Myometrial cell (primary cell): ENCODE measurements around a stretch of chr6.

DNA sequence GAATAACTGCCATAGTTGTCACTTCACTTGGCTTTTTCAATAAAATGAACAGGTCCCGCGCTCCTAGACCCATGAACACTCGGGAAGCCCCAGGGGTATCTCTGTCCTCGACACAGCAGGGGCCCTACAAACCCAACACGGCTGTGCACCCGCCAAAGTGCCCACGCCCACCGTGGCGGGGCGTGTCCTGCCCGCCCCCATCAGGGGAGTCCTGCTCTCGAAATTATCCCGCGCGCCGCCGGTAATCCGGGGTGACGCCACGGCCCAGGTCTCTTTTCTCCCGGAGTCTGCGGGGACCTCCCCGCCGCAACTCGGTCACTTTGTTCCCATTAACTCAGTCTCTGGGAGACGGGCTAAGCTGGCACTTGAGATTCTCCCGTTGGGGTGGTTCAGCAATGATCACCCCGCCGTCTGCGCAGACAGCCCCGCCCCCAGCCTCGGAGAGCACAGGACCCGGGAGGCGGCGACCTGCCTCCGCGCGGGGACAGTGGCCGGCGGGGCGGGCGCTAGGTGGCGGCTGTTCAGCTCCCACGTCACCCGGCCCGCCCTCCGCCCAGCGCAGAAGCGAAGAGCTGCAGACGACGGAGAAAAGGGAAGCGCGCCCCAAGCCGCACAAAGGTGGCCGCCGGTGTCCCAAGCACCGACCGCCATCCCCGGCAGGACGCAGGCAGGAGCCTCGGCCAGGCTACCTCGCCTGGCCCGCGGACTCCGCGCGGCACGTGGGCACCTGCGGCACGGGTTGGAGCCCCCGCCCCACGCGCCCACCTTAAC lies 31.6 kb downstream of the SF3B5 start:
- RAMPAGE, long total RNA: no peak

- RAMPAGE, long total RNA: no peak
These were observed 10.9 kb upstream of the SF3B5 start for GRCh38 chr6:144106228-144106691.

GRCh38 chr6:144159733-144160130 lies 9.4 kb downstream of the STX11 start:
- RAMPAGE, long total RNA: no peak

GRCh38 chr6:144190460-144191025 lies 40.2 kb downstream of the STX11 start:
- RAMPAGE, long total RNA: no peak

GRCh38 chr6:144215762-144217094 lies 65.9 kb downstream of the STX11 start:
- RAMPAGE, long total RNA: no peak

DNA sequence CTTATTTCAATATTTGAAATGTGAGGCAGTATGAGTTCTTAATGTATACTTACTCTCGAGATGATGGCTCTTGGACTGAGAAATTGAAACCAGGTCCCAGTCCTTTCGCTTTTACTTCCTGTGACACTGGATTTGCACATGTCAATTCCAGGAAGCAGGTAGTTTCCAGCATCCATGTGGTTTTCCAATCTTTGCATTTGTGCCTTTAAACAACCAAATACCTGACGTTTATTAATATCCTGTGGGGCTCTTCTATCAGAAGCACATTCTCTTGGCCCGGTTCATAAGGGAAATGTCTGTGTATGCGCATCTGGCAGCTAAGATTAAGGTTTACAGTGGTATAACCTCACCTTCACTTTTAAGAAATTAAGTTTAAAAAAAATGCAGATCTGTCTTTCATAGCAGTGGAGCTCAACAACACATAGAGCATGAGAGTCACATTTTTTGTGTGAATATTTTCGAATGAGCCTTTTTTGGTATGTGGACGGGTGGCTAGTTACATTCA lies 13.1 kb downstream of the UTRN start:
- RAMPAGE, long total RNA: no peak

DNA sequence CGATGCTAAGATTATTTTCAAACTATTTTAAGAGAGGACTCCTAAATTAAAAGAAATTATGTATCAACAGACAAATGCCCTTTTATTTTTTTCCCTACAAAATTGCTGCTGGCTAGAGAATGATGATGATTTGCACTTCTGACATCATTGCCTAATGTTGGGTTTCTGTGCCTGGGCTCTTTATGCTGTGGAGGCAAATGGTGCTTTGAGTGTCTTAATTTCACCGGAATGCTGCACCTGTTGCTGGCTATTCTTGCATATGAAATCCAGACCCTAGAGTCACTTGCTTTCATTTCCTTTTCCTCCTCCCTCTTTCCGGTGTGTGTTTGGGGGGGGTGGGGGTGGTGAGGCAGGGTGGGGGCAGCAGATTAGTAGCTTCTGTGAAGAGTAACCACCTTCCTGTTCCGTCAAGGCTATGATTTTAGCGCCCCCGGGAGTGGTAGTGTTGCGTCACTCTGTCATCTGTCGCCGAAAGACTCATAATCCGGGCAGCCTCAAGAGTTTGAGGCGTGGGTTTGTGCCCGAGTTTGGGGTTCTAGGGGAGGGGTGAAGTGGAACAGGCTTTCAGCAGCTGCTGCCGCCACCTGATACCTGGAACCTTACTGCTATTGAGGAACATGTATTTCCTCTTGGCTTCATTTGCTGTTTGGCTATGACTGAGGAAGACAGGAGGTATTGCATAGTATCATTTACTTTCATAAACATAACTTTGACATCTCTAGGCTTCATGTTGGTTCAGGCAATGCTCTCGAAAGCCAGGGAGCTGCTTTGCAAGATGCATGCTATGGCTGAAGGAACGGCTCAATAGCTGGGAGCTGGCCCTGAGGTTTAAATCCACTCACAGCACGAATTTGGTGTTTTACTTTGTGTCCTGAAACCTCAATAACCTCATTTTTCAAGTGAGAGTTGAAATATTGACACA lies 49.1 kb downstream of the UTRN start:
- RAMPAGE, long total RNA: no peak

DNA sequence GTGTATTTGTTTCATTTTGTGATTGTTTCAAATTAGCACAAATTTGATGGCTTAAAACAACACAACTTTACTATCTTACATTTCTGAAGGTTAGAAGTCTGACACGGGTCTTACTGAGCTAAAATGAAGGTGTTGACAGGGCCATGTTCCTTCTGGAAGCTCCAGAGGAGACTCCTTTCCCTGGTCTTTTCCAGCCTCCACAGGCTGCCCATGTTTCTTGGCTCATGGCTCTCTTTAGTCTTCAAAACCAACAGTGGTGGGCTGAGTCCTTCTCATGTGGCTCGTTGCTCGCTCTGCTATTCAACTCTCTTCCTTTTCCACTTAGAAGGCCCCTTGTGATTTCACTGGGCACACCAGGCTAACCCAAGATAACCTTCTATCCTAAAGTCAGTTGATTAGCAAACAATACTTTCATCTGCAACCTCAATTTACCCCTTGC lies 79.5 kb downstream of the UTRN start:
- RAMPAGE, long total RNA: no peak

DNA sequence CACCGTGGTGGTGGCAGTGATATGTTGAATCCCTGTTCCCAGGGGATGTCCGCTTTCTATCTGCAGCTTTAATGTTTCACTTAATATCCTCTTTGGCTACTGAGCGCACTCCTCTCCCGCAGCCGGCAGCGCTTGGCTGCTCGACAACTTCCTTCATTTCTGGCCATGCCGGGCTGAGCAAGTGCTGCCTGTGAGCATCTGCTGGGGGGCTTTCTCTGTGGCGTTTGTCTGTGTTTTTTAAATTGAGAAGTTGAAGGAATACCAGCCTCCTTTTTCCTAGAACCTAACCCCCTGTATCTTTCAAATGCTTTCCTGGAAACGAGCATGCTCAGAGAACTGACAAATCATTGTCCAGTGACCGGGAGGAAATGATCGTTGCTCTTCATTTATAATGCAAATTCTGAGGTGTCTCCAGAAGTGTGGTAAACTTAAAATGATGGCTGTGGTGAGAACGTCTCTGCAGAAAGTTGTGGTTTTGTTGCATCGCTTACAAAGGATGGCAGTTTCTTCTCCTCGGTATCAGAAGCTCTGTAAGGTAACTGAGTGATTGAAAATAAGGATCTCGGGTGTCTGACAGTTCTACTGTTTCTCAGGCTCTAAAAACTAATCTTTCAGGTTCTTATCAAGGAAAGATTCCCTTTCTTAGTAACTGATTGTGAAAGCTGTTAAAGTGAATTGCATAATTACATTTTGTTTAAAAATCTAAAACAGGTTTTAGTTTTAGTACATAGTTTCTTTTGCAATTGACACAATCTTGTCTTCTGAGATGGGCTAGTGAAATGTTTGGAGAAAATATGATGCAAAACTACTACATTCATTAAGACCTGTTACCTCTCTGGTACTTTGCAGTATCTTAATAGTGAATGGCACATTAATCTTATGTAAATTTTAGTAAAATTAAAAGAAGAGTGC lies 298.2 kb downstream of the UTRN start:
- RAMPAGE, long total RNA: no peak

DNA sequence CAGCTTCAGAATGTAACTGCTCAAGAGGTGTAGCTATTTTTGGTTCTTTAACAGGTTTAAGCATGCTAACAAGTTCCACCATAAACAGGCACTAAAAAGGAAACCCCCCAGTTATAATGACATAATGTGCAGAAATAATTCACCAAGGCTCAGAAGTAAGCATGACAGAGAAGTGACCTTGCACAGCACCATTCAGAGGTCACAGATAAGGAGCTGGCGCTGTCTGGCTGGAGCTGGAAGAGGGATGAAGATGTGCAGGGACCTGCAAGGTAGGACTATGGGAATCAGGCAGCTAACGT lies 385.1 kb downstream of the EPM2A start:
- RAMPAGE, long total RNA: no peak

DNA sequence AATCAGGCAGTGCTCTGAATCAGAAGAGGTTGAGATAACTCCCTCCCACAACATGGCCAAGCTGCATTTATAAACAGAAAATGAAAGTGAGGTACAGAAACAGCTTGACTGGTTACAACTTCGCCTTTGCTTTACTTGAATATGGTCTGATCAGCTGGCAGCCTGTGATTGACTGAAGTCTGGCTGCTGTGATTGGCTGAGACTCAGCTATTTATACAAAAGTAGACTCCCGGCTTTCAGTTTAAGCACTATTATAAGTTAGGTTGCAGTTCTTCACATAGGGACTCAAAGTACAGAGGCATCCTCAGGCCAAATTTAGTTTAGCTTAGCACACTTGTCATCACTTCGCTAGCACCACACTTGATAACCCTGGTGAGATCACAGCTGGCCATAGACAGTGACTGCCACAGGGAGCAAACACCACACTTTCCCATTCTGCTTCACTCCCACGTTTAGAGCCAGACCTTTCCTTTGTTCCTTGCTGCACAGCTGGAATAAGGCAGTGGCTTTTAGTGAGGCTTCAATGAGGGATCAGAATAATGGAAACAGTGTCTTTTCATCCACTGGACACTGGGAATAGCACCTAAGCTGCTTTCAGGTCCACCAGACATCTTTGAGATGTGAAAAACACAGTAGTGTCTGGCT lies 362.5 kb downstream of the EPM2A start:
- RAMPAGE, long total RNA: no peak

DNA sequence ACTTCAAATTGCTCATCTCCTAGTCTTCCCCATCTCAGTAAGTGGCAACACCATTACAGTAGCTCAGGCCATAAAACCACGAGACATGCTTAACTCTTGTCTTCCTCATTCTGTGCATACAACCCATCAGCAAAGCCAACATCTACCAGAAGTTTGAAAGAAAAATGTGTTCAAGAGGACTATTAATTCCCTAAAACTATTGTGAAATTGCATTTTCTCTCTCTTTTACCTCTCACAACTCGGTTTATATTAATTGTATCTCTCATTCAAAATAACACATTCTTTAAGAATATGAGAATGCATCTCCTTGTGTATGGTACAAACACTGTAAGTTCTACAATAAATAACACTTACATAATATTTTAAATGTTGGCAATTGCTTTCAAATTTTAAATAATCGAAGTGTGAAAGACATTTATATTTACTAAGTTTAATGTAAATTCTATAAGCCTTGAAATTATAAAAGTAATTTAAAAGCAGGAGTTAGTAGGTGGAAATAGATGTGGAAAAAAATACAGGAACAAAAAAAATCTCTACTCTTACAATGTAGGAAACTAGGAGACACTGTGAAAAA lies 50.5 kb downstream of the EPM2A start:
- RAMPAGE, long total RNA: no peak

DNA sequence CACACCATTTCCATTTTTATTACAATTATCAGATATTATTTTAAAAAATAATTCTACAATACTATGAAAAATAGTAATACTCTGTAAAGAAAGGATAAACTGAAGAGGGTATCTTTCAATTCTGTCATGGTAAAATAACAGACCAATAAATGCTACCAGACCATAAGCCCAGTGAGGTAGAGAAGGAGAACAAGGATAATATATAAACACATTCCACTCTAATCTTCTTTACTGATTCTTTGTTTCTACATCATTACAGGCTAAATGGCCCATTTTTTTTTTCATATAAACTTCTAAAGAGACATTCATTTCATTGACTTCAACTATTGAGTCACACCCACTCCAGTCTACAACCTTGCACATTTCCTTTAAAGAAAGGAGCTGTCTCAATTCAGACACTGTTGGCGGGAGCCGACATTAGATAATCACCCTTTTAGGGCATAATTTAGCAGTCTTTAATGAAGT lies 1.7 kb downstream of the EPM2A start:
- RAMPAGE, long total RNA: no peak

- RAMPAGE, long total RNA: no peak
These were observed 713 bp downstream of the FBXO30 start for GRCh38 chr6:145813571-145814593.

GRCh38 chr6:146886573-146887299 lies 288.0 kb downstream of the ADGB start:
- RAMPAGE, long total RNA: no peak

- RAMPAGE, long total RNA: no peak
These were observed 288.5 kb downstream of the ADGB start for GRCh38 chr6:146887300-146887640.

- RAMPAGE, long total RNA: start-site peak on the minus strand at chr6:146913953-146914032, 7 and 7 reads in 2 replicates
These were observed 290.5 kb upstream of the STXBP5 start for GRCh38 chr6:146913488-146914329.

- RAMPAGE, long total RNA: start-site peak on the minus strand at chr6:146915848-146915899, 25 and 35 reads in 2 replicates
These were observed 288.6 kb upstream of the STXBP5 start for GRCh38 chr6:146915354-146916217.

GRCh38 chr6:147154465-147154867 lies 49.8 kb upstream of the STXBP5 start:
- RAMPAGE, long total RNA: no peak

DNA sequence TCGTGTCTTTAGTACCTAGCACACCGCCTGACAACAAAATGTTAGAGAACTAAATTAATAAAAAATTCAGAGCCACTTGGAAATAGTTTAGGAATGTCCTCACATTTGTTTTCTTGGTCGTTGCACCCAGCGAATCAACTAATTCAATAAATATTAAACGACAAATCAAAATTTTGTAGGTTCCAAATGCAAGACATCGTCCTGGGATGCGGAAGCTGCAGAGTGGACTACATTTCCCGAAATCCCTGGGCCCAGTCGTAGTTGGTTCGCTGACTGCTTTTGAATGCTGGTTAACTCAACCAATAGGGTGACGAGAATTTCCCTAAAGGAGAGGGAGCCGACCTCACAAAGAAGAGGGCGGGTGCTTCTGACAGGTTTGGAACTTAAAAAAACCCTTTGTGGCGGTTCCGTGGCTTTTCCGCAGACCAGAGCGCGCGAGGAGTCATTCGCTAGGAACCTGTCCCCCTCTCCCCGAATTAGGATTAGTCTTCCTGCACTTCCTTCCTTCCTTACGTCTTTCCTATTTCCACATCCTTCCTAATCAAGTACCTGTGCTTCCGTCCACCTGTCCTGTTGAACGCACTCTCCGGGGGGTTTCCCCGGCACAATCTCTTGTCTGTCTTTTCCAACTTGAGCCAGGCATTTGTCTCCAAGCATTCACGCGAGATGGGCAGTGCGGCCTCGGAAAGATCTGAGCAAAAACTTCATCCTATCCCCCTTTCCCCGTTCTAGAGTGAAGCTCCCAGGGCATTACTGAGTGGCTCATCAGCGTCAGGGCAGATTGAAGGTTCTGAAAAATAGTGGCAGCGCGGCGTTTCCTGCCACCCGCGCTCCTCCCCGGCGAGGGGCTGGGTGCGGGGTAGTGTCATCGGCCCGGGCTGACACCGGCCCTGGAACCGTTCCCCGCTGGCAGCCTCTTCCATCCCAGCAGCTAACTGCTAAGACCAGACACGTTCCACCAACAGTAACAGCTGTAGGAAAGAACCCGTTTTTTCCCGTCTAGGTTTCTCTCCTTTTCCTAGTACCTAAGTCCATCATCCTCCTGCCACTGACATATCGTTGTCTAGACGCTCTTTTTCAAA lies 1.6 kb upstream of the STXBP5 start:
- RAMPAGE, long total RNA: no peak